Endometrial microvascular endothelial cells (primary cell): ENCODE results near the genes ERGIC3 and NFS1.

GRCh38 chr20:34458633-34459358, 57.4 kb upstream of the DYNLRB1 start:
- RAMPAGE, long total RNA, result no peak

DNA sequence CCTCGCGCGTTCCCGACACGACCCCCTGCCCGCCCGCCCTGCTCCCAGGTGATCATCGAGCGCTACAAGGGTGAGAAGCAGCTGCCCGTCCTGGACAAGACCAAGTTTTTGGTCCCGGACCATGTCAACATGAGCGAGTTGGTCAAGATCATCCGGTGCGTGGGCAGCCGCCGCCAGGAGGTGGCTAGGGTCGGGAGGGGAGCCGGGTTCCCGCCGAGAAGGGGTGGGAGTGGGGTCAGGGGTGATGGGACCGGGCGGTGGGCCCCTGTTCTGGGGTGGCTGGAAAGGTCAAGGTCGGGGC, 731 bp downstream of the MAP1LC3A start:
- RAMPAGE, long total RNA, result no peak

- RAMPAGE, long total RNA, result no peak
These were observed 20.7 kb downstream of the MAP1LC3A start for GRCh38 chr20:34579182-34579560.

- RAMPAGE, long total RNA, result no peak
These were observed 10.3 kb downstream of the TP53INP2 start for GRCh38 chr20:34714309-34715020.

GRCh38 chr20:34824698-34825524, 540 bp downstream of the NCOA6 start:
- RAMPAGE, long total RNA, result no peak

DNA sequence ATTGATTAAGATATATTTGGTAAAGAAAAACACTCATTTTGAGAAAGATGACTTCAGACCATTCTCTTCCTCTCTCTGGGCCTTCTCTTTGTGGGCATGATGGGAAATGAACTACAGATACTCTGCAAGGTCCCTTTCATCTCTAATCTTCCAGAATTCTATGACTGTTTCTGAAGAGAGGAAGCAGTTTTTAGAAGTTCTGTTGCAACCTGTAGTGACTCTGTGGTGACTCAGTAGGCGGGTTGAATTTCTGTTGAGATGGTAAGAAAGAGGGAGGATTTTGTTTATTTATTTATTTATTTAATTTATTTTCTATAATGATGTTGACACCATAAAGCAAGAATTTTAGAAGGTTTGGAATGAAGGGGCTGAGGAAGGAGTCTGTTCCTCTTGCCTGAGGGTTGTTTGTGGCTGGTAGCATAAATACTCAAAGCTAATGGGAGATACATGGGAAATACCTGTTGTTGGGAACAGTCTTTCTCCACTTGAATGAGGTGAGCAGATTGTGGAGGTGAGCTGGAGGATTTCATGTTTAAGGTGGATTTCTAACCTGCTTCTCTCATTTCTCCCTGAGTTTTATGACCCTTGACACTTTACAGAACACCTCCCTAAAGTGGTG, 14.9 kb downstream of the ACSS2 start:
- RAMPAGE, long total RNA, result no peak

- RAMPAGE, long total RNA, result no peak
These were observed 17.2 kb downstream of the GSS start for GRCh38 chr20:34938222-34939037.

GRCh38 chr20:35002384-35003476, 47.1 kb downstream of the MYH7B start:
- RAMPAGE, long total RNA, result no peak

DNA sequence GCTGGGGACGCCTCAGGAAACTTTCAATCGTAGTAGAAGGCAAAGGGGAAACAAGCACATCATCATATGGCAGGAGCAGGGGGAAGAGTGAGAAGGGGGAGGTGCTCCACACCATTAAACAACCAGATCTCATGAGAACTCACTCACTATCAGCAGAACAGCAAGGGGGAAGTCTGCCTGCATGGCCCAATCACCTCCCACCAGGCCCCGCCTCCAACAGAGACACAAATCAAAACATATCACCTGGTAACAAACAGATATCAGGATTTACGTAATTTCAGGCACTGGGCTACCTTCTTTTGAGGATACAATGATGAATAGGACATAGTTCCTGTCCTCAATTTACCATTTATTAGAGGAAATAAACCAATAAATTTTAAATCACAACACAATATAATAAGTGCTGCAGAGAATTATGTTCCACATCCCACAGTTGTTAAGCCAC, 24.2 kb downstream of the MMP24 start:
- RAMPAGE, long total RNA, result no peak

GRCh38 chr20:35264079-35264505, 13.8 kb downstream of the MMP24OS start:
- RAMPAGE, long total RNA, result no peak

DNA sequence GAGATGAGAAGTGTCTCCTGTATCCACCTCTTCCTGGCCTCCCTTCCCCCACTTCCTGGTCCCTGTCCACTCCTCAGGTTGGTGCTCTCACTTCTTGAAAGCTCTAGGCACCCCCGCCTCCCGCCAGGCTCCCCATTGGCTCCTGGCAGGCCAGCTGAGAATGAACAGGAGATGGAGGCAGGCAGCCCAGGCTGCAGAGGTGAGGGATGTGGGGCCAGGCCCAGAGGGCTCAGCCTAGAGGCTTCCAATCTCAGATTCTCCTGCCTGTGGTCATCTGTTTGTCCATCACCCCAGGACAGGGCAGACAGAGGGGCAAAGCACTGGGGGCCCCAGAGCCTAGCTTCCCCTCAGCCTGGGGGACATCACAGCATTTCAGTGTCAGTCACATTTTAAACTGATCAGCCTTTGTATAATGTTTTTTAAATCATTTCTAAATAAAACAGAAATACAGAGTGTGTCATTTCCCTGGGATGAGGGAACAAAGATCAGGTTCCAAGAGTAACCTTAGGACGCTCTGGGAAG, 1.3 kb downstream of the MMP24OS start:
- RAMPAGE, long total RNA, result no peak

DNA sequence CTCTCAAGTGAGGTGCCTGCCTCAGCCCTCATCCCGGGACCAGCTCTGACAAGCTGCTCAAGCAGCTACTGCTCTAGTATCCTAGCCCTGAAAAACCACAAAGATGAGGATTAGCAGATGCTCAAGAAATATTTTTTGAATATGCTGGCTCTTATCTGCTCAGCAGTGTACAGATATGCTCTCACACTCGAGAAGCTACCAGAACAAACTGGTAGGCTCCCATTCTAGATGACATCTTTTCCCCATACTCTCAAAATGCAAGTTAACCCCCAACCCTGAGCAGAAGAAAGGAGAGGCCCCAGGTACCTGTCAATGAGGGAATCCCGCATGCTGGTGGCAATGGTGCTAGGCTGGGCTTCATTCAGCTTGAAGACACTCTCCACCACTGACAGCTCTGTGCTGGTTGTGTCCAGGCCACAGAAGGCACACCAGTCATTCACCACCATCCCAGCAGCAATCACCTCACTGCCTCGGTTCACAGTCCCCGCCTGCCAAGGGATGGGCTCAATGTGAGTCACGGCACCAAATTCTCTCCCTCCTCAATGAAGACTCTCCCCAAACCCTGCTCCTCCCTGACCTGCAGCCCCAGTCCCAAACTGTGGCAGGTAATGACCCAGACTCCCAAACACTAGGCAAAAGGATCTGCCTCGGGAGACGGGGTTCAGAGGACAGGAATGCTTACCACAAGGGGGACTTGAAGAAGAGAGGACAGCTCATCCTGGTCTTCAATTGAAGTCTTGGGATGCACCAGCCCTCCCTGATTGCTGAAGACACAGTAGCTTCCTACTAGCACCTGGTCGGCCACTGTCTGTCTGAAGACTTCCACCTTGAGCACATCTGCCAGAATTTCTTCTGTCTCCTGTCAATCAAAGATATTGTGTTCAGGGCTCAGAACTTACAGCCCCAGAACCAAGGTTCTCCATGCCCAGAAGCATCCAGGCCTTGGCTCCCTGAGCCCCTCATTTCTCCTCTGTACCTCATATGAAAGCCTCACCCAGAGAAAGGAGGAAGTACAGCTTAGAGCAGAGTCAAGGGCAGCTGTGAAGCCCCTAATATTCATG, 1.7 kb upstream of the MMP24OS start:
- RAMPAGE, long total RNA, result no peak

DNA sequence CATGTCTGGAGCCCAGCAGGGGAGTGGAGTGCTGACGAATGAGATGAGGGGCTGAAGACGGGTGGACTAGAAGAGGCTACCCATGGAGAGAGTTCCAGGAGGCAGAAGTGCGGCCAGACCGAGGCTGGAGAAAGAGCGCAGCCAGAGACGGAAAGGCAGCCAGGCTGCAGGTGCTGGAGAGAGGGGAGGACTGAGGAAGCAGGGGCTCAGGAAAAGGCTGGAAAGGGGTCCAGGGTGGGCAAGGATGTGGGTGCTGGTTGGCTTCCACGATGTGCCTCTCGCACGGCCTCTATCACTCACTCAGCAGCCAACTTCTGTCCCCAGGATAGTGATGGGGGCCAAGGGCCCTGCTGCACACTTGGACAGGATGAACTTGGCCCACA, 565 bp upstream of the EIF6 start:
- RAMPAGE, long total RNA, result no peak

DNA sequence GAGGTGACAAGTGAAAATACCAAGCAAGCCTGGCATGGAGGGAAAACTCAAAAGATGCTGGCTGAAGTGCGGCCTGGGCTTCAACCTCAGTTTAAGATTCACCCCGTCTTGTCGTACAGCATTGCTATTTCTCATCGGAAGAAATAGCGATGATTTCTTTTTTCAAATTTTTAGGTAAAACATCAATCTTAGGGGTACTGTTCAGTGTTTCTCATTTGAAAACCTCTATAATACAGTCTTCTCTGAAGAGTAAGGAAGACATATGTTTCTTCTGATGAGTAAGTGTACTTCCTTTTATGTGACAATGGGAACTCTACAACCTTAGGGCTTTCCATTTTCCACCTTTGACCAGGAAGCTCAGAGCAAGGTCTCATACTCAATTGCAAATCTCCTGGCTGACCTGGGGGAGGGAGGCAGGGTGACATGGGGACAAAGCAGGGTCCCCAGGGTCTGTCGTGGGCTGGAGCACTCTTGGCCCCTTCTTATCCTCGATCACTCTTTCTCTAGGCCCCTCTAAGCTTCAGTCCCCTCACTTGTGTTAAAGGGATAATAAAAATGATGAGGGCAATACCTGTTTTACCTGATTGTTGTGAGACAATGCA, 8.1 kb upstream of the FAM83C start:
- RAMPAGE, long total RNA, result no peak

DNA sequence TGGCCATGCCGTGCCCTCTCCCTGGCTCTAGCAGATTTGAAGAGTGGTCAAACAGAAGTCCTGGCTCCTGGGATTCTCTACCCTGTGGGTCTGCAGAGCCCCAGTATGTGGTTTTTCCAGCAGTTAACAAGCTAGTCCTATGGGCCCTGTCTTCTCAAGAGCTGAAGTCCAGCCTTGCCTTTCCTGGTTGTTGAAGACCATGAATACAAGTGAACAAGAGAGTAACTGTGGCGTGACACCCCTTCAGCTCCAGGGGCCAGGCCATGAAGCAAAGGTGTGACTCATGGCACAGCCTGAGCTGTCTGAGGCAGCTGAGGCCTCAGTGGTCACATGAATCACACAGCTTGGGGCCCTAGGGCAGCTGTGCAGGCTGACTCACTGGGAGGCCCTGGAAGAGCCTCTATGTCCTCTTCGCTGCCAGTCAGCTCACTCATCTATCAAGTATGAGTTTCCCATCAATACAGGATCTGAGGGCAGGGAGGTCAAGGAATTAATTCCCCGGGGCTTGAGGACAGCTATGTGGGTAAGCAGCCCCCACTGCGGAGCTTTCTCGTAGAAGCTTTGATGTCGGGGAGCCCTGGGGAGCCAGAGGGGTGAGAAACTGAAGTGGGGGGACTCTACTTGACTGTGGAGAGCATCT, 13.5 kb upstream of the FAM83C start:
- RAMPAGE, long total RNA, result no peak

- RAMPAGE, long total RNA, result no peak
These were observed 14.9 kb upstream of the FAM83C start for GRCh38 chr20:35306910-35307702.

DNA sequence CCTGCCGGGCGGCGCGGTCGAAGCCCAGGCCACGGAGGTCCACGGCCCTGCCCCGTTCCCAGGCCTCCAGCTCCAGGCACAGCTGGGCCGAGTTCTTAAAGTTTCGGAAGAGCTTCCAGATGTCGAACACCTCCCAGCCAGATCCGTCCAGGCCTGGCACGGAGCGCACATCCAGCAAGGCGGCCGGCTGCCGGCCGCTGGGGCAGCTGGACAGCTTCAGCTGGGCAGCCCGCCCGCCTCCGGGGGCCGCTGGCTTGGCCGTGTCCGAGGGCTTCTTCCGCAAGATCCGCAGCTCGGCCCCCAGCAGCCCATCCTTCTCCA, 3.7 kb downstream of the GDF5 start:
- RAMPAGE, long total RNA, result no peak

DNA sequence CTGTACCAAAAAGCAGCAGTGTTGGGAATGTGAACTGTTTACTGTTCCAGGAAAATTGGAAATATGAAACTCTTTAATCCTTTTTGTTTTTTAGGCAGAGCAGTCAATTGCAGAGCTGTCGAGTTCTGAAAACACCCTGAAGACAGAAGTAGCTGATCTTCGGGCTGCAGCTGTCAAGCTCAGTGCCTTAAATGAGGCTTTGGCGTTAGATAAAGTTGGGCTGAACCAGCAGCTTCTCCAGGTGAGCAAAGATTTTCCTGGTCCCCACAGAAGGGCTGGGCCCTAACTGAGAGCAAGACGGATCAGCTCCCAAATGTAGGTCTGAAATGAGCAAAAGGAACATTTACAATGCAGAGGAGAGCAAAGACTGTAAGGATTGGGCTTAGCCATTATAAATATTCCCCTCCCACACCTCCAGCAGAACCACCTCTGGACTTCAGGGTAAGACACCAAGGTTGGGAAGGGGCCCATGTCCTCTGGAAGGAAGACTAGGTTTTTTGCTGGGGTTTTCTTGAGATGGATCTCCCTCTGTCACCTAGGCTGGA, 21.0 kb downstream of the CEP250 start:
- RAMPAGE, long total RNA, result no peak

- RAMPAGE, long total RNA, result start-site peak on the plus strand at chr20:35542058-35542091, 513 and 760 reads in 2 replicates
These were observed at the start of gene ERGIC3 for GRCh38 chr20:35541311-35542740. ERGIC3 (plus strand) TSS chr20:35542078.

- RAMPAGE, long total RNA, result start-site peak on the minus strand at chr20:35699288-35699367, 77 and 74 reads in 2 replicates; start-site peak on the plus strand at chr20:35699368-35699451, 567 and 845 reads in 2 replicates
These were observed at the start of gene NFS1 for GRCh38 chr20:35698776-35699710. NFS1 (minus strand) TSS chr20:35699352.